Thoracic aorta (tissue), 1 donor: ENCODE results near the gene LRCOL1.

- RAMPAGE, long total RNA, result no peak
Observed at GRCh38 chr12:132275016-132275506, 54.3 kb downstream of the GALNT9 start.

GRCh38 chr12:132328739-132329462 lies 488 bp downstream of the GALNT9 start:
- RAMPAGE, long total RNA, result no peak

DNA sequence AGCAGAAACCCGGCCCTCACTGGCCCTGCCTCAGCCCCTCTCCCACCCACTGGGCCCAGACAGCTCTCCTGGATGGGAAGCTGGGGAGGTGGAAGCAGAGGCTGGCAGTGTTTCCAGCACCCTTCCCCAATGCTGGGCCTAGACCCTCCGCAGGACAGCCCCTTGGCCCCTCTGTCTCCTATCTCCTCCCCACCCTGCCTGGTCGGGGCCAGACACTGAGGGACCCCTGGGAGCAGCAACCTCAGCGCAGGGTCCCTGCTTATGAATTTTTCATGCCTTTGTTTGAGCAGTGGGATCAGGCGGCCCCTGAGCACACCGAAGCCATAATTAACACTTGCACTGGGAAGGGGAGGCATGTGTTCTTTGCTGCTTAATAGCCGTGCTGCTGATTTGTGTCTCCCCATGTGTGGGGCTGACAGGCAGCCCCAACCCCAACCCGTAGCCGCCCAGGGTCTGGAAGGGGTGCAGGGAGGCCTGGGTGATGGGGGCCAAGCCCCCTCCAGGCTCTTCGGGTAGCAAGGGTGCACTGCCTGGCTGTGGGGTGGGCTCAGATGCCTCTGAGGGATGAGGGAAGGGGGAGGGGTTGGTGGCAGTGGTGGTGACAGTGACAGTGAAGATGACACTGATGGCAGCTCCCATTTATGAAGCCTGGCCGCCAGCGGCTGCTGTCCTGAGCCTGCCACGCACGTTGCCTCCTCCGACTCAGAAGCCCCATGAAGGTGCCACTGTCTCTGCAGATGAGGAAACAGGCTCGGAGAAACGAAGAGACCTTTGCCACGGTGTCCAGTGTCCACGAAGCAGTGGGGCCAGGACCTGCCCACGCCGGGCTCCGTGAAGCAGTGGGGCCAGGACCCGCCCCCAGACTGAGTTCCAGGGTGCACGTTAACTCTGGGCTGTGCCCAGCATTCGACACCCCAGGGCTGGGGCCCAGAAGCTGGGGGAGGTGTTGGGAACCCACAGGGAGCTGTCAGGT lies 52.9 kb downstream of the FBRSL1 start:
- RAMPAGE, long total RNA, result no peak

DNA sequence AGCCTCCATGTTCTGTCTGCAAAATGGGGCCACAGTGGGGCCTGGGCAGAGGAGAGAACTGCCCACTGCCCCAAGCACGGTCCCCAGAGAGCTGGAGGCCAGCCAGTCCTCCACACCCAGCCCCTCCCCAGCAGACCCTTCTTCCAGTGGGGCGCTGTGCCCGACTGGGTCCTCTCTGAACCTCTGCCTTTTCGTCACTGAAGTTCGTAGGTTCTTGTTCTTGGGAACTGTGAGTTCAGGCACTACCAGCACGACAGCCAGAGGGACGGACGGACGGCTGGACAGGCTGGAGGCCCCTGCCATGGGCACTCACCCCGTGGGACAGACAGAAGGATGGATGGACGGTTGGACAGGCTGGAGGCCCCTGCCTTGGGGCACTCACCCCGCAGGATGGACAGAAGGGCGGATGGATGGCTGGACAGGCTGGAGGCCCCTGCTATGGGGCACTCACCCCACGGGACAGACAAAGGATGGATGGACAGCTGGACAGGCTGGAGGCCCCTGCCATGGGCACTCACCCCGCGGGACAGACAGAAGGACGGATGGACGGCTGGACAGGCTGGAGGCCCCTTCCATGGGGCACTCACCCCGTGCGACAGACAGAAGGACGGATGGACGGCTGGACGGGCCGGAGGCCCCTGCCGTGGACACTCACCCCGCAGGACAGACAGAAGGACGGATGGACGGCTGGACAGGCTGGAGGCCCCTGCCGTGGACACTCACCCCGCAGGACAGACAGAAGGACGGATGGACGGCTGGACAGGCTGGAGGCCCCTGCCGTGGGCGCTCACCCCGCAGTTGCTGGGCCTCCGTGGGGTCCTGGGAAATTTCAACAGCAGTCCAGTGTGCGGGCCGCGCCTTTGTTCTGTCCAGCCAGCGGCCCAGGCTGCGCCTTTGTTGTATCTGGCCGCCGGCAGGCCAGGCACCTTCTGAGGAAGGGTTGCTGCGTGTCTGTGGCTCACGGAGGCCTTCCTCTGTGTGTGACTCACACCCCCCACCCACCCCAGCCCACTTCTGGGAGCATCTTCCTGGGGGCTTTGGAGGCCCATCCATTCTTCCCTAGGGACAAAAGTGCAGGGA lies 57.9 kb downstream of the LRCOL1 start:
- RAMPAGE, long total RNA, result no peak

GRCh38 chr12:132580741-132581883 lies 29.3 kb downstream of the LRCOL1 start:
- RAMPAGE, long total RNA, result no peak

- RAMPAGE, long total RNA, result no peak
Observed at GRCh38 chr12:132610228-132611018, at the start of gene LRCOL1. TSS of gene LRCOL1 (minus strand) at chr12:132610582.

- RAMPAGE, long total RNA, result no peak
Observed at GRCh38 chr12:132622266-132622993, 3.9 kb downstream of the P2RX2 start.

DNA sequence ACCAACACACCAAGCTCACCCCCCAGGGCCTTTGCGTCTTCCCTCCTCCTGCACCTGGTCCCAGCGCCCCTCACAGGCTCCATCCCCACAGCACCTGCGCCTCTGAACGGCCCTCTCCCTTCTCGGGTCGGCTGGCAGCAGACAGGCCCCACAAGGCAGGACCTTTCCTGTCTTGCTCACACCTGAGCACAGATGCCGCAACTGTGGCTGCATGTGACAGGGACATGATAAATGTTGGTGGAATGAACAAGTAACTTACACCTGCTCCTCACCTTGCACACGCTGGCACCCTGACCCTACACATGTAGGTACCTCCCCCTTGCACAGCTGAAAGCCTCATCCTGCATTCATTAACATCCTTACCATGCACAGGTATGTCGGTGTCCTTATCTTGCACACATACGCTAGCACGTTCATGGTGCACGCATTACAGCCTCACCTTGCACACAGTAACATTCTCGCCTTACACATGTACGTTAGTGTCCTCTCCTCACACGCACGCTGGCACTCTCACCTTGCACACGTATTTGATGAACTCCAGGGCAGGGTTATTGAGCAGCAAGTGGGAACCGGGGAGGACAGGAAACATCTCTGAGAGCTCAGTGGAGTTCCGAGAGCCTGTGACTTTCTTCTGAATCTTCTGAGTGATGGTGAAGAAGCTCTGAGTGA lies 13.4 kb downstream of the P2RX2 start:
- RAMPAGE, long total RNA, result no peak

- RAMPAGE, long total RNA, result no peak
Observed at GRCh38 chr12:133081359-133081993, 753 bp downstream of the ZNF140 start.

DNA sequence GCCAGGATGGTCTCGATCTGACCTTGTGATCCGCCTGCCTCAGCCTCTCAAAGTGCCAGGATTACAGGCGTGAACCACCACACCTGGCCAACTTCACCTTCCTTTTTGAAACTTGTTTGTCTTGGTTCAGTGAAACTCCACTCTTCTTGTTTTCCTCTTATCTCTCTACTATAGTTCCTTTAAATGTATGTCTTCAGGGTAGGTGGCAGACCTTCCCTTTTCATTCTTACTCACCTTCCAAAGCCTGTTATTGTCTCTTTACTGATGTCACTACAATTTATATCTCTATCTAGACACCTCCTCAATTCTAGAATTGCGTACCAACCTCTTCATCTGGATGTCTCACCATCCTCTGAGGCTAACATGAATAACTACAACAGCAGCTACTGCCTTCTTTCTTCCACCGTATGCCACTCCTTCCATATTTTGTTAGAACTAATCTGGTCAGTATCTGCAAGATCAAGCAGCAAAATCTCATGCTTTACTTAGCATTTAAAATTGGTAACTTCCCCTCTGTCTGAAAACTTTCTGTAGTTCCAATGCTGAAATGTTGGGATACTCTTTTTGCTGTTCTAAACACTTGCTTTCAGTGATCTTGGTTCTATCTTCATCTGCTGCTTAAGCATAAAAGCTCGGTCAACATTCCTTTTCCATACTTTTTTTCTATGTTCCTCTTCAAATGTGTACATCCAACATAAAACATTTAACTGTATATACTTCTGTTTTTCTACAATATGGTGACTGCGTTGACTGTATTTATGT lies 11.7 kb downstream of the ZNF891 start:
- RAMPAGE, long total RNA, result no peak